Breast epithelium (tissue), 2 donors: ENCODE measurements around a stretch of chr11.

DNA sequence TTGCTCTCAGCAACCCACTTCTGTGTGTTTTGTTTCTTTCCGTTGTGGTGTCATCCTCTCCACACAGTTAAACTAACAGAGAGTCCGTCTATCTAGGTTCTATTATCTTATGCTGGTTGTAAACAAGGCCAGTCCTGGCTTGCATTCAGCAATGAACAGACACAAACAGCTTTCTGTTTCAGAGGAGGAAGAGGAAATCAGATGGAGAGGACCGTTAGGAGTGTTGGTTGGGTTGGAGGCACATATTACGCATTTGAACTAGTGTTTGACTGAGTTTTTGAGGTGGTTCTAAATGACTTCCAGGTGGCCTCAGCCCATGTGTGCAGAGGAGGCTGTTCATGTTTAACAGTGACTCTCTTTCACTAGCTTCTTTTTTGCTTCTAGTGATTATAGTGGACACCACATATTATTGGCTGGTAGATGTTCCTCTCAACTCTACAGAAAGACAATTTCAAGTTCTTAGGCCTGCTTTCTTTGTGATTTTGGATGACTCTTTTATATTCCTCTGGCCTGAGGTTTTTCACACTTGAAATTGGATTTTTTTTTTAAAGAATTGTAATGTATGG is 130.3 kb downstream of the SORL1 start:
- PRO-cap, result no peak
- RAMPAGE, long total RNA, 2 experiments, result no peak in any of the 2 experiments

GRCh38 chr11:121620163-121620556 is 168.0 kb downstream of the SORL1 start:
- PRO-cap, result no peak
- RAMPAGE, long total RNA, 2 experiments, result no peak in any of the 2 experiments

- PRO-cap, result no peak
- RAMPAGE, long total RNA, 2 experiments, result no peak in any of the 2 experiments
These were observed 221.0 kb downstream of the SORL1 start for GRCh38 chr11:121673022-121673533.

DNA sequence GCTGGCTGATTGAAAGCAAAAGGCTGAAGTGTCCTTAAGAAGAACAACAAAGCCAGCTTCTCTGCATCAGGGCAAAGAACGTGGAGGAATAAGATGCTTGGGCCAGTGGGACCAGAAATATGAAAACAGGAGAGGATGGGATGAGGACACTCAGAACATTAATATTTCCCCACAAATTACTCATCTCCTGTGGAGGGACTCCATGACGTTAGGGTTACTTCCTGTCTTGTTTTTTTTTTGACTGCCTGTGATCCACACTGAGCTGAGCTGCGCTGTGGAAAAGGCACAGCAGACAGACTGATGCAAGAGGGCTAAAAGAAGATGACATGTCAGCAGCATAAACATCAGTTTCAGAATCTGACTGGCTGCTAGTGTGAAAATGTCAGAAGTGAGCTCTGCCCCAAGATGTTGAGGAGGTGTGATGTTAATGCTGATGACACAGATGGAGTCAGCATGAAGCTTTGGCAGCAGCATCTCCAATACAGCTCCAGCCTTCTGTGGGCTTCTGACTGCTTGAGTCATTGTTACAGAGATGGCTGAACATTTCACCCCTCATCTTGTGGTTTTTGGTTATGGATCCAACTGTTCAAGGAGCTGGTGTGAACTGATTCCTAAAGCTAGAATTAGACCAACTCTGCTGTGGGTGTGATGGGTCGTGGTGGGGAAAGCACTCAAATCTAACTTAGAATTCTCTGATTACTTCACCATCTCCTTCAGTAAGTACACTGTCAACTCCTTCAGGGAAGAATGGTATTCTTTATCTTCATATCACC is 286.8 kb downstream of the BLID start:
- PRO-cap, result no peak
- RAMPAGE, long total RNA, 2 experiments, result no peak in any of the 2 experiments

- PRO-cap, result no peak
- RAMPAGE, long total RNA, 2 experiments, result no peak in any of the 2 experiments
These were observed 185.4 kb downstream of the BLID start for GRCh38 chr11:121930675-121930925.

DNA sequence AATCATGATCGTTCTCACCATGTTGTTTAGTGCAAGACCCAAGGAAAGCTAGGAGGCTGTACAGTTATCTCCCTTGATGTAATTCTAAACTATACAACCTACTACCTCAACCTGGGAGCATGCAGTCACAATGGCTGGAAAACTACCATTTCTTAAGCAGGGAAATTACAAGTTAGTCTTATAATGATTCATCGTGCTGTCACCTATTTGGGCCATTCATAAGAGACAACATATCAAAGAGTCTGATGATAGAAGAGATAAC is 30.4 kb upstream of the BLID start:
- PRO-cap, result no peak
- RAMPAGE, long total RNA, 2 experiments, result no peak in any of the 2 experiments

DNA sequence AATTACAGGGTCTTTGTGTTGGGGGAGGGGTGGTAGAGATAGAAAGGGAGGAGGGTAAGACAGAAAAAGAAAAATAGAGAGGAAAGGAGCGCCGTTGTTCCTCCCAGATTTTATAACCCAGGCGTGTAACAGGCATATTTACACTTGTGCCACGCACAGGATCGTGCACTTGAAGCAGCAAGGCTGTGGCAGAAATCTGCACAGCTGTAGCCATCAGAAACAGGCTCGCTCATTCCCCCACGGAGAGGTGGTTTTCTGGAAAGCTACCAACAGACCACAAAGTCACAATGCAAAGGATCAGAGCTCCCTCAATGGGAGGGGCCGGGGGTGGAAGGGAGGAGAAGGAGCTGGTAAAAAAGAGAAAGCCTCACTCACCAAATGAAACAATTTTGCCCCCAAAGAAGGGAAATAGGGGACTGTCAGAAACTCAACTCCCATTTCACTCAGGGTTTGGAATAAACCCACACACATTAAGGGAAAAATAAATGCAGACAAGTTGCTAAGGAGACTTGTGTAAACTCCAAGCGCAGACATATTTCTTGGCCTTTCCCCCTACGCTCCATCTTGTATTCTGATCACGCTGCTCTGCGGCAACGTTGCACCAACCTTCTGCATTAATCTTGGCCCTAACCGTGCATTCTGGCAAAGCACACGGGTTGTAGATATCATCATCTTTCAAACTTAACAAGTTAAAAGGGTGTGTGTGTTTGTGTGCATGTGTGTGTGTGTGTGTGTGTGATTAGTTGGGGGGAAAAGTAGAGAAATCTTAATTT is 43.2 kb upstream of the BLID start:
- PRO-cap, result no peak
- RAMPAGE, long total RNA, 2 experiments, result no peak in any of the 2 experiments

DNA sequence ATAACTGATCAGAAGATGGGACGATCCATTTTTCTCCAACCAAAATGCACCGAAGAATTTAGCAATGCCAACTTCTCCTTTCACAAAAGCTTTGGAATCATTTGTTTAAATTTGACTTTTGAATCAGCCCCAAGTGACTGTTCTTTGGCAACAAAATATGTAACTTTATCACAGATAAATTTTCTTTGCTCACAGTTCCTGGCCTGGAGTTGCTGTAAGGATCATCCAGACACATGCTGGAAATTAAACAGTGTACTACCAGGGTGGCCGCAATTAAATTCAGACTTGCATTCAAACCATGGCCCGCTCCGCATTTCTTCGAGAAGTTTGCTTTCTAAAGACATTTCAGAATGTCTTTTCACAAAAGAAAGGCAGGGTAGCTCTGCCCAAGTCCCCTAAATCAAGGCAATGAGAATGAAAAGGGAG is 189.4 kb upstream of the BLID start:
- PRO-cap, result no peak
- RAMPAGE, long total RNA, 2 experiments, result no peak in any of the 2 experiments

DNA sequence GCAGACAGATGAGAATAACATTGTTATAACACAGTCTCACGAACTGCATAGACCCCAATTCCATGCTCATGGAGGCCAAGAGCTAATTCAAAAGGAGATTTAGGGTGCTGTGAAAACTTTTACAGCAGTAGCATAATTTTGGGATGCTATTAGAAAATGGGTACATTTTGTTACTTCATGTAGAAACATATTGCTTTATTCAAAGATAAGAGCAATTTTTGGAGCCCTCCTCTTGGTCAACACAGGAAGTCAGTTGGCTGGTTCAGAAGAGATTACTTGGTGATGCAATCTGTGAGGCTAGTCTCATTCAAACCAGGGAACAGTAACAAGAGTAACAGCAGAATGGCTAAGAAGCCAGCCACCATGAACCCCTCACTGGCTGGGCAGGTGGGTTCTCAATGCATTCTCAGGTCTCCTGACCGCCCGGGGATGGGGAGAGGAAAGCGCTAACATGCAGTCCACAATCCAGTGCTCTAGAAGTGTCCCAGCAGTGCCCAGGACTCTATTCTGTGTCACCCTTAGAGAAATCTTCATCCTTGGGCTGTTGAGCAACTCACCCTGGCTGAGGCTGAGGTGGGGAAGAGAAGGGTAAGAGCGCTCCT is 262.3 kb upstream of the UBASH3B start:
- PRO-cap, result no peak
- RAMPAGE, long total RNA, 2 experiments, result no peak in any of the 2 experiments

DNA sequence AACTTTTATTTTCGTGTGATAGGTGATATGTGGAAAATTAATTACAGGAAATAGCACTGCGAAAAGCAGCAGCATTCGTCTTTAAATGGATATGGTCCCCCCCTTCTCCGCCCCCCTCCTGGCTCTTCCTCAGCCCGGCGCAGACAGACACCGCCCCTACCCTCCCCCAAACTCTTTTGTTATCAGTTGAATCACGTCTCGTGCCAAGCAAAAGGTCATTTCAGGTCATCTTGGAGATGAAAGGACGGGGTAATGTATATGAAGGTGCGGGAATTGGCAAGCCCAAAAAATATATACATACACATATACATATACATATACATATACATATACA is 214.7 kb upstream of the UBASH3B start:
- PRO-cap, result no peak
- RAMPAGE, long total RNA, 2 experiments, result no peak in any of the 2 experiments

DNA sequence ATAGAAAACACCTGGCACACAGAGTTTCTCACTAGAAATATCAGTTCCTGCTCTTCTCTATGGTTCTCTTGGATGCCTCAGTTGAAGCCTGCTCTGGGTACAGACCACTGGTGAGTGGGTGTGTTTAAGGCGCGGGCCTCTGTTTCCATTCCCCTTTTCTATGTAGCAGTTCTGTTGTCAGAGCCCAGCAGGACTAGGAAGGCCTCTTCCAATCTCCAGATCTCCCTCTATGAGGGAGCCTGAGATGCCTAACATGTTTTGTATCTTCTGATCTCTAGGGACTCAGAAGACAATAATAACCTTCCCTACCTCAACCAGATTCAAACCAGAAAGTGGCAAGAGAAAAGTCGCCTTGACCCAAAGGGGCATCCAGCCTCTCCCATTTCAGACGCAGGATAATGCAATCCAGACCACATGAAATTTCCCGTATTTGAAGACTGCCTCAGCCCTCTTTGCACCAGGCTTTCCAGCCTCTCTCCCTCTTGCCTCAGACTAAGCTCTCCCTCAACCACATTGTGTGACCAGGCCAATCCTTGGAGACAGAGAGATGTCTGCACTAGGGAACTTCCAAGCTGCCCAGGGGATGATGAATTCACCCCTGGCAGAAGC is 150.1 kb upstream of the UBASH3B start:
- PRO-cap, result no peak
- RAMPAGE, long total RNA, 2 experiments, result no peak in any of the 2 experiments

DNA sequence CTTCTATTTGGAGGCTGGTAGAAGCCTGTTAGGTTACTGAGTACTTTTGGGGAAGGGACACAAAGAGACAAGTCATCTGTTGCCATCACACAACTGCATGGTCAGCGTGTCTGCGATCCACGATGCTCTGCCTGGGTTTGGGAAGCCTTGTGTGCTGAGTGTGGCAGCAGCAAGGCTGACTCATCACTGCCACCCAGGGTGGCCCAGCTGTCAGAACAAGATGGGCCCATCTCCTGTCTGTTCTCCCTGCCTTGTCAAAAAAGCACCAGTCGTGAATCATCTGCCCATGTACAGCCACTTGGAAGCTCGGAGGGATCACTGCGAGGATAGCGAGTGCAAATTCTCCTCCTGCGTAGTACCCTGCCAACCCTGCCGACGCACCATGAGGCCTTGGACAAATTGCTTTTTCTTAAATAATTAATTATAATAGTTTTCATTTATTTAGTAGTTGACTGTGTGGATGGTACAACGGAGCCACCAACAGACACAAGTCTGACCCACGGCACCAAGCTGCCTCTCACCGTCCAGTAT is 26.3 kb downstream of the UBASH3B start:
- PRO-cap, result no peak
- RAMPAGE, long total RNA, 2 experiments, result no peak in any of the 2 experiments

DNA sequence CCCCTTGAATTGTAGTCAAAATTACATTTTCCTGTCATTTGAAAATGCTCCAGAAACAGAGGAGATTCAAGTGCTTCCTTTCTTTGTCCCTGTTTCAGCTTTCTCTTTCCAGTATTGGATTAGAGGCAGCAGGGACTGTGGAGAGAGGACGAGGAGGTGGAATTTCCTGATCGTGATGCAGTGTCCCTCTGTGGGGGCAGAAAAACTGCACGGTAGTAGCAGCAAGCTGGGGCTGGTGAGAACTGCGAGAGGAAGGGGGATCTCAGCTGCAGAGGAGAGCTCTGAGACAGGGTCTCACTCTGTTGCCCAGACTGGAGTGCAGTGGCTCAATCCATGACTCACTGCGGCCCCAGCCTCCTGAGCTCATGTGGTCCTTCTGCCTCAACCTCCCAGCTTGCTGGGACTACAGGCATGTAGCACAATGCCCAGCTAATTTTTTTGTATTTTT is 60.4 kb downstream of the UBASH3B start:
- PRO-cap, result no peak
- RAMPAGE, long total RNA, 2 experiments, result no peak in any of the 2 experiments

DNA sequence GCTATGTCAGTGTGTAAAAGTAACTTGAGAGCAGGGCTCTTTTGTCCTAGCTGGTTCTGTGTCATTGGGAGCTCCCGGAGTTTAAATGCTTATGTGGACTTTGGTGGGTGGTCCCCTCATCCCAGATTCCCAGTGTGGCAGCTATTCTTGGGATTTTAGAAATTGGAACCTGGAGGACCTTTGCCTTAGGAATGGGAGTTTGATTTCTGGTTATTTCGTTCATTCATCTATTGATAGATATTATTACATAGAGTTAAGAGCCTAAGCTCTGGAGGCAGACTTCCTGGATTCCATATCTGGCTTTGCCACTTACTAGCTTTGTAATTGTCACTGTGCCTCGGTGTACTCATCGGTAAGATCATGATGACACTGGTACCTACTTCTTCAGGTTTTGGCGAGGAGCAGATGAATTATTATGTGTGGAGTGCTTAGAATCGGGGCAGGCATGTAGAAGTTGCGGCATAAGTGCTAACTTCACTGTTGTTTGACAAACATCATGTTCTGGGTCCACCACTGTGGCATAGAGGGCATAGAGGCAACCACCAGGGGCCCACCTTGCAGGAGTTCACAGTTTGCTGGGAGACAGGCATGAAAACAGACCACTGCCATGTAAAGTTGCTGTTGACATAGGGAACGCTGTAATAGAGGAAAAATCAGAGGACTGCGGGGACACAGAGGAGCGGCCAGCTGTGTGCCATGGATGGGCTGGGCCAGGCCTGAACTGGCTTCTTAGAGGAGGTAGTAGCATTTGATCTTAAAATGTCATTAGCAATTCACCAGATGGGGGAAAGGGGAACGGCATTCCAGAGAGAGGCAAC is 68.6 kb downstream of the UBASH3B start:
- PRO-cap, result no peak
- RAMPAGE, long total RNA, 2 experiments, result no peak in any of the 2 experiments

DNA sequence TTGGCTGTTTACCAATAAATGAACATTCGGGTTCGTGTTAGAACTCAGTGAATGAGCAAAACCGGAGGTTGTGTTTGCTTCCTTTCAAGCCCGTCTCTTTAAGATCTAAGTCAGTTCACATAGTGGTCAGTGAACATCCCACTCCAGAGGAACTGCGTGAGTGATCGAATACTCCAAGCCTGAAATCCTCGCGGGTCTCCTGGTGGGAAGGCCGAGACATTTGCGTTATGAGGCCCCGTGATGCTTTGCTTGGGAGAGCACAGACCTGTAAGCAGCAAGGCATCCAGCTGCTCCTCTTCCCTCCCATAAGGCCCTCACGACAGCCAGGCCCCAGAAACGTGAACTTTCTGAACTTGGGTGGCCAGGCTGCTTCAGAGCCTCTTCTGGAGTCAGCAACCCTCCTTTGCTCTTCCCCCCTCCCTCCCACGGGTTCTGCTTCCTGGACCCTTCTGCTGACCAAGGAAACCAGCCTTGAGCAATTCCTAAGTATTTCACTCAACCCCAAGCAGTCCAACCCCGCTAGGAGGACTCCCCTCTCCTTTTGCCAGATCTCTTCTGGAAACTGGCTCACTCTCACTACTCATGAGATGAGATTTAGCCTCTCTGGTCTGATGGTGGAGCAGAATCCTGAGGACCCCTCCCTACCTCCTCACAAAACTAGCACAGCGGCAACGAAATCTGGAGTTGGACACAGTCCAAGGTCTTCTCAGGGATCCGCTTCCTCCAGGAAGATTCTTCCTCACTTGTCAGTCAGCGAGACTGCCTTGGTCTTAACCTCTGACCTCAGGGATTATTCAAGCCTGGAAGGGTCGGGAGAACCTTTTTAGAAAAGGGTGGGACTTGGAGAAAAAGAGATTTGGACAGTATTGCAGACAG is 86.1 kb downstream of the UBASH3B start:
- PRO-cap, result no peak
- RAMPAGE, long total RNA, 2 experiments, result no peak in any of the 2 experiments

DNA sequence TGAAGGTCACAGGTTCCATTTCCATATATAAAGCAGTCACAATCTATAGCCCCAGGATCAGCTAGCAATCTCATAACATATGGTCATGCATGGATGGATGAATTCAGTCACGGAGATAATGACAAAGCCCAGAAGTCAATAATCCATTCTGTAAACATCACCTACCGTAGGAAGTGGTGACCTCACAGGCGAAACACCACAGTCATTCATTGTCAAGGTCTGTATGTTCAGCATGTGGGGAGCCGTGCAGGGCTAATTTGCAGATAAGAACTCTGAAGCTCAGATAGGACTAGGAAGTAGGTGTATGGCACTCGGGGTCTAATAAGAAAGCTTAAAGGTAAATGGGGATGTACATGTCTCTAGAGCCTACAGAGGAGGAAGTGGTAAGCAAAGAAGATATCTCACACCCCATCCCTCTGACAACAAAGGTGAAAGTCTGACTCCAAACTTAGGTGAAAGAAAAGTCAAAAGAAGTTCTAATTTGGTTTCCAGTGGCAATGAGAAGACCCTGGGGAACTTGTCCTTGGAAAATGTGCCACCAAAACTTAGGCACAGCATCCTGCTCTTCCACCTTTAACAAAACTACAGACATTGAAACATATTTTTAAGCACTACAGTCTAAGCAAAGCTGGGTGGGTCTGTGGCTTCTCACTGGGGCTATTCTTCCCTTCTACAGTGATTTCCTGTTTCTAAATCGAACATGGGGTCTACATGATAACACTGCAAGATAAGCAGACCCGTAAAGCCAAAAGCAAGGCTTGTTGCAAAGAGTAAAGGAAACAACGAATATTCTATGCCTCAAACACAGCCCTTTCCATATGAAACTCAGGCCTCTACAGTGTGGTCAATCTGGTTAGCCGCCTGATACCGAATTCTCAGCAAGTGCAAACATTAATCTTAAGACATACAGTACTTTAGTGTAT is 5.2 kb downstream of the CRTAM start:
- PRO-cap, result no peak
- RAMPAGE, long total RNA, 2 experiments, result no peak in any of the 2 experiments

DNA sequence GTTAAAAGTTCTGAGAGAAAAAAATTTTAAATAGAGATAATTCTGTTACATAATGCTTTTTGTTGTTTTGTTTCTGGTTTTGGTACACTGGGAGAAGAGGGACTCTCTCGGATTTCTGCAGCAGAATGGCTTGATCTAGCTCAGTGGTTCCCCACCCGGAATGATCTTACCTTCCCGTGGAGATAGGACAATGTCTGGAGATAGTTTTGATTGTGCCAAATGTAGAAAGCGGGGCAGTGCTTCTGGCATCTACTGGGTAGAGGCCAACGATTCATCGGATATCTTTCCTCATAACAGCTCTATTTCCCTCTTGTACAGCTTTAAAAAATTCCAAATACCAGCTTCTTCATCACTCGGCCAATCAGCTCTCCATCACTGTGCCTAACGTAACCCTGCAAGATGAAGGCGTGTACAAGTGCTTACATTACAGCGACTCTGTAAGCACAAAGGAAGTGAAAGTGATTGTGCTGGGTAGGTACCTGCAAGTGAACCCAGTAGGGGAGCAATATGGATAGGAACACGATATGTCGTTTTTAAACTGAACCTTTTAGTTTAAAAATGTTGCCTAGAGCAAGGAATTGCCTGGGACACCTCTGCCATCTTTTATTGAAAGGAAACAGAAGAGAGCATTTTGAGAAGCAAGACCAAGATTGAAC is 13.2 kb downstream of the CRTAM start:
- PRO-cap, result no peak
- RAMPAGE, long total RNA, 2 experiments, result no peak in any of the 2 experiments

- PRO-cap, result no peak
- RAMPAGE, long total RNA, 2 experiments, result no peak in any of the 2 experiments
These were observed 13.8 kb downstream of the CRTAM start for GRCh38 chr11:122852089-122852463.

DNA sequence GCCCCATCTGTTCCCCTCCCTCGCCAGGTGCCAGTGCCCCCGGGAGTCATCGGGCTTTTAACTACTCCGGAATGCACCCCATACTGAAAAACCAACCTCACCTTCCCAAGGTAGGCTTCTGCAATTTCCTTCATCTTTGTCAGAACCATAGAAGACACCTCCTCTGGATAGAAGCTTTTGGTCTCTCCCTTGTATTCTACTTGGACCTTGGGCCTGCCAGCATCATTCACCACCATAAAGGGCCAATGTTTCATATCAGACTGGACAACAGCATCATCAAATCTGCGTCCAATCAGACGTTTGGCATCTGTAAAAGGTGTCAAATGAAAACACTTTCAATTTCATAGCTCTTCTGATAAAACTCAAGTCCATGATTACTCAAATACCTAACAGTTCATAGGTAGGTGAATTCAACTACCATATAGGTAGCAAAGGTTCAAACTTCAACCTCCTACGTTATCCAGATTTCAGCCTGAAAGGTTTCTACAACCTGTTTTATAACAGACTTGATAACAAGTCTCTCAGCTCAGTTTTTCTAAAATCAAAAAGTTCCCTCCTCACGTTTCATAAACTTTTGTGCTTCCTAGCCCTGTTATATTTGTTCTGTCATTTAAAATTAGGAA is 1.3 kb downstream of the HSPA8 start:
- PRO-cap, result no peak
- RAMPAGE, long total RNA, 2 experiments, result no peak in any of the 2 experiments

GRCh38 chr11:123064374-123064628 is 2.4 kb upstream of the HSPA8 start:
- PRO-cap, result no peak
- RAMPAGE, long total RNA, 2 experiments, result no peak in any of the 2 experiments